Cardiac muscle cell (in vitro differentiated cells and primary cell): Measurements from ENCODE around the gene NUCKS1.

DNA sequence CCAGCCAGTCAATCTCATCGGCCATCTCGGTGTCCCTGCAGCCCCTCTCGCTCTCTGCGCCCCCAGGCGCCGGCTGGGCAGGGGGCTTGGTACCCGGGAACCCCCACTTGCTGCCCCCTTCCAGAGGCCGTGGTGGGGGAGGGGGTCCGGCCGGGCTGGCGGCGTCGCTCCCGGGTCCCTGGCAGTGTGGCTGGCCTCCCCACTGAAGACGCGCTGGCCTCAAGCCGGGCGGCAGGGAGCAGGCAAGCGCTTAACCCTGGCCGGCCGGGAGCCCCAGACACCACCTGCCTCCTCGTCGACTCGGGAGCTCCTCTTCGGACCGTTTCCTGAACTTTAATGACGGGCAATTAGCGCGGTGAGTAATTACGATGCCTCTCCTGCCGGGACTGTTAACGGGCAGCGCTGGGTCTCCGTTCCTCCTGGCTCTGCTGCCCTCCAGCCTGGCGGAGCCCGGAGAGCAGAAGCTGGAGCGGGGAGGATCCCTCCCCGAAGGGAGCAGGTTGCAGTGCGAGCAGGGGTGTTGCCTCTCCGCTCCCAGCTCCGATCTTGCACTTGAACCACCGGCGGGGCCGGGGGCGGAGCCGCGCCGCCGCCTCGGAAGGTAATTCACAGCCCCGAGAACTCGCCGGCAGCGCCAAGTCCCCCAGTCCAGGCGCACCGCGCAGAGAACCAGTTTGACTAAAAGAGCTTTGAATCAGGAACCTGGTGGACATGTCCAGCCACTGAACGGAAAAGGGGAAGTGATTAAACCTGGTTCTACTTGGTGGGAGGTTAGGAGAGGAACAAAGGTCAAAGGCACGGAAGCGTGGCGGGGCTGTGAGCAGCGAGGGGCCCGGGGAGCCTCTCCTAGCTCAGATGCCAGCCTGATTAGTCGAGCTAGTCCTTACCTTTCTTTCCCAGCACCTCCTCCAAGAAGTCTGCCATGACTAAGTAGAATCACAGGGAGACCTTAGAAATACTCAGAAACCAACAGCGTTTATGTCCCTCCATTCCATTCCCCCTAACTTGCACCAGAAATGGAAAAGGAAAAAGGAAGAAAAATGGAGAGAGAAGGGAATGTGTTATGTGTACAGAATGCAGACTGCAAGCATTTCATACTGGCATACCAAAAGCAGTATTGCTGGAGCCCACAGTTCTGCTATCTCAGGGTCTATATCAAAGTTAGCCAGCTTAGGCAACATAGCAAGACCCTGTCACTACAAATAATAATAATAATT is 18.3 kb upstream of the PLEKHA6 start:
- RAMPAGE, long total RNA: no peak
- RRBS: 4% methylated on average over 40 of the region's 65 CpGs

DNA sequence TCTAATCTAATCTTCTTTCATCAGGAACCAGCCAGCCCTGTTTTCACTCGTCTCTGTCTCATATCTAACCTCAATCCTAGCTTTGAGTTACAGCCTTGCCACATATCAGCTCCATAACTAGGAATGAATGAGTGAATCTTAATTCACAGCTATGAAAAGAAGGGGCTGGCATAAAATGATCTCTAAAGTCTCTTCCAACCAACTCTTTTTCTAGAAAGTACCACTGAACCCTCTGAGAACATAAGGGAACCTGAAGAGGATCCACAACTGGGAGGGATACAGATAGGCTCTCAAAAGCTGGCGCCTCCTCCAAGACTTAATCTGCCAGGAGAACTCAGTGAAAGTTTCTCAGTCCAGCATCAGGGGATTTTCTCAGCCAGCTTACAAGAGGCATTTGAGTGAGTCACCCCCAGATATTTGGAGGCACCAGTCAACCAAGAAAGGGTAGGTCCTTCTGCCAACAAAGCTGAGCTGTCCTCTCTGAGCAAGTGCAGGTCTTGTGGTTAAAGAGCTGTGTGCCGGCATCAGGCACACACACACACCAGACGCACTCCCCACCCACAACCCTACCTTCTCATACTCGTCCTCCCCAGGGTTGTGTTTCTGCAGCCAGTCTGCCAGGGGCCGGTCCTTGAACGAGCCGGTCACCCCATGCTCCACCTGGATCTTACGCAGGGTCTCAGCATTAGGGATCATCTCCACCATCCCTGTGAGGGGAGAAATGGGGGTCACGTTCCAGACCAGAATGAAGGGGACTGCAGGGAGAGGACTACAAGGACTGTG is 26.9 kb upstream of the PPP1R15B start:
- RAMPAGE, long total RNA: no peak
- RRBS: 21% methylated on average over 3 of the region's 10 CpGs

GRCh38 chr1:204451615-204452176 is 40.1 kb upstream of the PPP1R15B start:
- RAMPAGE, long total RNA: no peak
- RRBS: no CpG with 5 or more reads among the region's 7 CpGs

DNA sequence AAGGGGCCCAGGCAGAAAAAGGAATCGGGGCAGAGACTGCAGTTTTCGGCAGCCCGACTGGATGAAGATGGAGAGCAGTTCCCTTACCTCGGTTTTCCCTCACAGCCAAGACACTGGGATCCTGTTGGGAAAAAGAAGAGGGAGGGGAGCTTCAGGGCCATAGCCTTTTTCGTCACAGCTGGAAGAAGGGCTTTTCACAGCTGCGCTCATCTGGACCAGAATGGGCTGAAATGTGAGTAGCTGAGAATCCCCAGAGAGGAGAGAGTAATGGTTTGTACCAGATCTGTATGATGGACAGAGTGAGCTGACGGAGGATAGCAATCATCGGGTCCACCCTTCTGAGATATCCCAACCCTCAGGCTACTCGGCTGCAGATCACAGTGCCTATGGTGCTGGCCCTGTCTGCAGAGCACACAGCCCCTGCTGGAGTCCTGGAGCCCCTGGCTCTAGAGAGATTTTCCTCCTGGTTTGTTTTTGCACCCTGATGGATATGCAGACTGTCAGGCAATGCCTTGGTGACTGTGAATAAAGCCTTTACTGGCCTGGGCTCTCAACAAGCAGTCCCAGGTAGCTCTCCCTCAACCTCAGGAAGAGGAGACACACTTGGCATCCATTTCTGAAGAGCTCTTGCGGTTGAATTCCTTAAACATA is 37.5 kb downstream of the PIK3C2B start:
- RAMPAGE, long total RNA: no peak
- RRBS: no CpG with 5 or more reads among the region's 10 CpGs

GRCh38 chr1:204870524-204871081 is 42.2 kb downstream of the NFASC start:
- RAMPAGE, long total RNA: no peak
- RRBS: no CpG with 5 or more reads among the region's 13 CpGs

GRCh38 chr1:204878758-204879252 is 50.4 kb downstream of the NFASC start:
- RAMPAGE, long total RNA: no peak
- RRBS: no CpG with 5 or more reads among the region's 3 CpGs

DNA sequence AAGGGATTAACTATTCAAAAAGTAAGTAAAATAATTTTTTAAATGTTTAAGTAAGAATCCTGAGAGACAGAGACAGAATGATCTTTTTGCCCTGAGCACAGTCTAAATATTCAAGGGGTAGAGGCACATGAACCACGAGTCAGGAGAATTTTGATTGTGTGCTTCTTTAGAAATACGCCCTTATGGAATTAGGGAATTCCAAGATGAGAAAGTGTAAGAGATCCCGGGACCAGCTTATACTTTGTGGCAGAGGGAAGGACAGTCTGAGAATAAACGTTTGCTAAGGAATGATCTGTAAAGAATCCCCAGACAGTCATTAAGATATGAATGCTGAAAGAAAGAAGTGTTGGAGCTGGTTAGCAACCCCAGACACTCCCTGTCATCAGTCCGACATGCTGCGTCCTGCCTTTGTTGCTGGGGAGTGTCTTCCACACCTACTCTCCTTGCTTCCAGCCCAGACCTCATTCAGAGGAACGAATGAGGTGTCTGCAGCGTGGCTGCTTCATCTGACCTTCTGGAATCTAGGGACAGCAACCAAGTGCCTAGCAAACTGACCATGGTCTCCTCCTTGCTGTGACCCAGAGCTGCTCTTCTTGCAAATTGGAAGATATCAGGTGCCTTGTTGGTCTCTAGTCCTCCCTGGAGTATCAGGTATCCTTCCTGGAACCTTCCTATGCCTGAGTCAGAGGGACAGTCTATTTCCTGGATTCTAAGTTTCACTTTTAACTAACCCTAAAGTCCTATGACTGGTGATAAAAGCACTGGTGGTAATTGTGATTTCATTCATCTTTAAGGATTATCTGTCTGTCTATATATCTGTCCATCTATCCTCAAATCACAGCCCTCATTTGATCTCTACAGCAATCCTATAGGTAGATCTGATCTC is 87.4 kb downstream of the NFASC start:
- RAMPAGE, long total RNA: no peak
- RRBS: no CpG with 5 or more reads among the region's 8 CpGs

GRCh38 chr1:204997503-204998005 is 45.5 kb upstream of the CNTN2 start:
- RAMPAGE, long total RNA: no peak
- RRBS: no CpG with 5 or more reads among the region's 11 CpGs

DNA sequence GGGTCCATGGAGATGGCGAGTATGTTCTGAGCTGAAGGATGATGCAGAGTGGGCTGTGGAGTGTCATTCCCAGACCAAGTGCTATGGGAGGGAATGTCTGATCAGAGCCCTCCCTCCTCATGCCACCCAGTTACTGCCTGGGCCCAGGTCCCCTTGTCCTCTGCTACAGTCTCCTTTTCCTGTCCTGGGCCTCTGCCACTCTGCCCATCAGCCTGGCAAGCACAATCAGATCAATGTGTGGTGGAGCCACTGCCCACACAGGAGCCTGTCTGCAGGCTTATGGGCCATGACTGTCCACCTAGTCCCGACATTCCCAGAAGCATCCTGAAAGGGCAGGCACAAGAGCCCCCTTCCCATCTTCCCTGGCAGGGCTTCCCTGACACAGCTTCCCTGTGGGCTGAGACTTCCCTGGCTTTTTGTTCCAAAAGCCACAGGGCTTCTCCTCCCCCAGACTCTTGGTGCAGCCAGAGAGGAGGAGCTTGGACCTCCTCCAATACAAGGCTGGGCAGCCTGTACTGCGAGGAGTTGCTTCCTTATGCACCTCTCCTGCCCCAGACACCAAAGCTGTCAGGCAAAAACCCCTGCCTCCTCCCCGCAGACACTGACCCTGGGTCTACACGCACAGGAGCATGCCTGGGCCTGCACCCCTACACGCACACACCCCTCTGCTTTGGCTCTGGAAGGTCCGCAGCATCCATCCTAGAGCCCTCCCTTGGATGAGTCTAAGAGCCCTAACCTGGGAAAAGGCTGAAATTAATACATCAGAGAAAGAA is 29.2 kb upstream of the CNTN2 start:
- RAMPAGE, long total RNA: no peak
- RRBS: no CpG with 5 or more reads among the region's 7 CpGs

GRCh38 chr1:205175407-205176197 is 35.9 kb downstream of the DSTYK start:
- RAMPAGE, long total RNA: no peak
- RRBS: no CpG with 5 or more reads among the region's 7 CpGs

- RAMPAGE, long total RNA: no peak
- RRBS: no CpG with 5 or more reads among the region's 5 CpGs
Observed at GRCh38 chr1:205376180-205376694, 19.5 kb upstream of the KLHDC8A start.

DNA sequence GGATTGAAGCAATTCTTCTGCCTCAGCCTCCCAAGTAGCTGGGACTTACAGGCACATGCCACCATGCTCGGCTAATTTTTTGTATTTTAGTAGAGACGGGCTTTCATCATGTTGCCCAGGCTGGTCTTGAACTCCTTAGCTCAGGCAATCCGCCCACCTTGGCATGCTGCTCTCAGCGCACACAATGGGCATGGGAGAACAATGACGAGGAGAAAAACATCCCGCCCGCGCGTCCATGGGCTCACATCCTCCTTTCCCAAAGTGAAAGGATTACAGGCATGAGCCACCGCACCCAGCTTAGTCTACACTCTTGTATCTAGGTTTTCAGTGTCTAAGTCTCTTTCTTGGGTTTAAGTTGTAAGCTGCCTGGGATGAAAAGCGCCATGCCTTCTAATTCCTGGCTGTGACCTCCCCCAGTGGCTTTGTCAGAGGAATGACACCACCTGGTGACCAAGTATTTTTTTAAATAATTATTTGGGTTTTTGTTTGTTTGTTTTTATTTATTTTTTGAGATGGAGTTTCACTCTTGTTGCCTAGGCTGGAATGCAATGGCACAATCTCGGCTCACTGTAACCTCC is 26.4 kb upstream of the MFSD4A start:
- RAMPAGE, long total RNA: no peak
- RRBS: no CpG with 5 or more reads among the region's 12 CpGs

DNA sequence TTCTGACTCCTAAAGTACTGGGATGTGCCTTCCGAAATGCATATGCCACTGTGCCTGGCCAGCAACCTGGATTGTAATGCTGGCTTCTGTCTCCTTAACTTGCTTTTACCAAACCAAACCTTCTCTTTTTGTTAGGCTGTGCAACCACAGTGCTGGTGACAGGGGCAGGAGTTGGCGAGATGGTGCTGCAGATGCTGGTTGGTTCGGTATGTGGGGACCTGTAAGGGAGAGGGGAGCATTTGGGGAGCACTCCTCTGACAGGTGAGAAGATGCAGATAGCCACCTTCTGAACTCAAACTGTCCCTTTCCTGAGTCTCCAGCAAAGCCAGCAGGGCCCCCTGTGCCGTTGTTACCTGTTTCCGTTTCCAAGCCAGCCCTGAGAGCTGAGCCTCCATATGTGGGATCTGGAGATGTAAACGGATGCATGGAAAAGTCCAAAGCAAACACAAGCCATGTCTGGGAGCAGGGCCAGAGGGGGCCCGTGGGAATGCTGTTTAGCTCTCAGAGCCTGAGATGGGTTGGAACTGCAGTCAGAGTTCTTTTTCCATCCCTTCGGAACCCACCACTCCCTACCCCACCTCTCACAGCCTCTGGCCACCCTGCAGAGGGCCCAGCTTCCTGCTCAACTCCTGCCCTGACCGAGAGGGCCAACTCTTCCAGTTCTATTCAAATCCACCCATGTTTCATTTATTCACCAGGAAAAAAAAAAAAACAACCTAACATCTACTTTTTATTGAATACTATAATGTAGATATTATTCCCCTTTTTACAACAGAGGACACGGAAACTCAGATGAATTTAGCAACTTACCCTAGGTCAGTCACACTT is 29.0 kb downstream of the MFSD4A start:
- RAMPAGE, long total RNA: no peak
- RRBS: no CpG with 5 or more reads among the region's 10 CpGs

GRCh38 chr1:205675786-205676417 is 4.4 kb downstream of the SLC45A3 start:
- RAMPAGE, long total RNA: no peak
- RRBS: no CpG with 5 or more reads among the region's 8 CpGs

GRCh38 chr1:205743600-205744446 is 6.2 kb downstream of the NUCKS1 start:
- RAMPAGE, long total RNA: no peak
- RRBS: no CpG with 5 or more reads among the region's 7 CpGs

DNA sequence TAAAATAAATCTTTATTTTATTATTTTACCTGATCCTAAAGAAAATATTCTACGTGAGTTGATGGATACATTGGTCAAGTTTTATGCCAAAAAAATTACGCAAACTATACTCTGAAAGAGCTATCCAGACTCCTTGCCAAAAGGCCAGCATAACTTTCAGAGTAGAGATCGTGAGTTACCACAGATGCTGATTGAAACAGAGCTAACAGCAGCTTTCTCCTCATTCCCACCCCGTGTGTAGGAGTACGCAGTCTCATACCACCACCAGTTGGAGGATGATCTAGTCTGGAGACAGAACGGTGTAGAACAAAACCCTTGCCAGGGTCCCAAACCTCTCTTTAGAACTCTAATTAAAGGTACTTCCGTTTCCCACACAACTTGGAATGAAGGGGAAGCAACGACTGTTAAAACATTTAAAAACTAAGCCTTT is 1.6 kb downstream of the NUCKS1 start:
- RAMPAGE, long total RNA: no peak
- RRBS: no CpG with 5 or more reads among the region's 8 CpGs

GRCh38 chr1:205749647-205750296 is at the start of gene NUCKS1:
TSS of gene NUCKS1 (minus strand) at chr1:205750182.
- RAMPAGE, long total RNA: start-site peak on the minus strand at chr1:205749994-205750031, 24 and 76 reads in 2 replicates; start-site peak on the minus strand at chr1:205750148-205750230, 235 and 385 reads in 2 replicates
- RRBS: 4% methylated on average over 7 of the region's 61 CpGs

DNA sequence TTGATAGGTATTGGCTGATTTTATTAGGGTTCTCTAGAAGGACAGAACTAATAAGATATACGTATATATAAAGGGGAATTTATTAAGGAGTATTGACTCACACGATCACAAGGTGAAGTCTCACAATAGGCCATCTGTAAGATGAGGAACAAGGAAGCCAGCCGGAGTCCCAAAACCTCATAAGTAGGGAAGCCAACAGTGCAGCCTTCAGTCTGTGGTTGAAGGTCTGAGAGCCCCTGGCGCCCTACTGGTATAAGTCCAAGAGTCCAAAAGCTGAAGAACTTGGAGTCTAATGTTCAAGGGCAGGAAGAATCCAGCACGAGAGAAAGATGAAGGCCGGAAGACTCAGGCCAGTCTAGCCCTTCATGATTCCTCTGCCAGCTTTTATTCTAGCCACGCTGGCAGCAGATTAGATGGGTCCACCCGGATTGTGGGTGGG is 18.0 kb downstream of the RHEX start:
- RAMPAGE, long total RNA: no peak
- RRBS: 56% methylated on average over 3 of the region's 8 CpGs

- RAMPAGE, long total RNA: no peak
- RRBS: no CpG with 5 or more reads among the region's 22 CpGs
Observed at GRCh38 chr1:206467467-206468710, 2.4 kb upstream of the IKBKE start.

- RAMPAGE, long total RNA: no peak
- RRBS: 3% methylated on average over 5 of the region's 19 CpGs
Observed at GRCh38 chr1:206470724-206471491, 632 bp downstream of the IKBKE start.